Tongue (tissue), 2 donors: Measurements from ENCODE around the gene ZBTB2.

GRCh38 chr6:151391399-151392267 is at the start of gene ZBTB2:
Gene ZBTB2 (minus strand): TSS chr6:151391559.
- RAMPAGE, long total RNA: no peak

DNA sequence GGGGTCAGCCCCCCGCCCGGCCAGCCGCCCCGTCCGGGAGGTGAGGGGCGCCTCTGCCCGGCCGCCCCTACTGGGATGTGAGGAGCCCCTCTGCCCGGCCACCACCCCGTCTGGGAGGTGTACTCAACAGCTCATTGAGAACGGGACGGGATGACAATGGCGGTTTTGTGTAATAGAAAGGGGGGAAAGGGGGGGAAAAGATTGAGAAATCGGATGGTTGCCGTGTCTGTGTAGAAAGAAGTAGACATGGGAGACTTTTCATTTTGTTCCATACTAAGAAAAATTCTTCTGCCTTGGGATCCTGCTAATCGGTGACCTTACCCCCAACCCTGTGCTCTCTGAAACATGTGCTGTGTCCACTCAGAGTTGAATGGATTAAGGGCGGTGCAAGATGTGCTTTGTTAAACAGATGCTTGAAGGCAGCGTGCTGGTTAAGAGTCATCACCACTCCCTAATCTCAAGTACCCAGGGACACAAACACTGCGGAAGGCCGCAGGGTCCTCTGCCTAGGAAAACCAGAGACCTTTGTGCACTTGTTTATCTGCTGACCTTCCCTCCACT is 1.3 kb downstream of the RMND1 start:
- RAMPAGE, long total RNA: no peak

- RAMPAGE, long total RNA: no peak
These were observed 832 bp downstream of the ARMT1 start for GRCh38 chr6:151453148-151453447.

DNA sequence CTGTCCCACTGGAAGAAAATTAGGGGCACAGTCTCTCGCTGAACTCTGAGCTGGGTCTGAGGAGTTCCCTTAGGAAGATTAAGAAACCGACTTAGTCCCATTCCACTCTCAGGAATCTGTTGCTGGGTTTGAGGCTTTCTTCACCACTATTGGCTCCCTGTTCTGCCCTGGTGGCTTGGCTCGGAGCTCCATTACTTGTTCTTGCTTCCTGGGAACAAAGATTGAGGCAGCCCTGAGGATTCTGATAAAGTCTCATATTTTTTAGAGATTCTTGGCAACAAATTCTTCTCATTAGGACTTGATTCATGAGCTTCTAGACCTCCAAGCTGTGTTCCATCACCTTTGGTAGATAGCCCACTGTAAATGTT is 115.8 kb downstream of the CCDC170 start:
- RAMPAGE, long total RNA: no peak

DNA sequence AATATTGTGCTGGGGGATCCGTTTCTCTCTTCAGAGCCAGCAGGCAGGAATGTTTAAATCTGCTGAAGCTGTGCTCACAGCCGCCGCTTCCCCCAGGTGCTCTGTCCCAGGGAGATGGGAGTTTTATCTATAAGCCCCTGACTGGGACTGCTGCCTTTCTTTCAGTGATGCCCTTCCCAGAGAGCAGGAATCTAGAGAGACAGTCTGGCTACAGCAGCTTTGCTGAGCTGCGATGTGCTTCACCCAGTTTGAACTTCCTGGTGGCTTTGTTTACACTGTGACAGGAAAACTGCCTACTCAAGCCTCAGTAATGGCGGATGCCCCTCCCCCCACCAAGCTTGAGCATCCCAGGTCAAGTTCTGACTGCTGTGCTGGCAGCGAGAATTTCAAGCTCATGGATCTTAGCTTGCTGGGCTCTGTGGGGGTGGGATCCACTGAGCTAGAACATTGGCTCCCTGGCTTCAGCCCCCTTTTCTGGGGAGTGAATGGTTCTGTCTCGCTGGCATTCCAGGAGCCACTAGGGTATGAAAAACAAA is 91.1 kb upstream of the ESR1 start:
- RAMPAGE, long total RNA: no peak

DNA sequence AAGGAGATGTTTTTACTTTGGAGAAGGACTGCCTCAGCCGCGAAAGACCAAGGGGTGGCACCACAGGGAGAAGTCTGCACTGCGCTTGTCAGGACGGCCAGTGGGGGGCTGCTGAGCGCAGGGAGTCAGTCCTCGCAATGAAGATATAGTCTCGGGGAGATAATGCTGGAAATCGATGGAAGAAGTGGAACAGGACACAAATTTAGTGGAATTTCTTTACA is 43.2 kb upstream of the ESR1 start:
- RAMPAGE, long total RNA: no peak

DNA sequence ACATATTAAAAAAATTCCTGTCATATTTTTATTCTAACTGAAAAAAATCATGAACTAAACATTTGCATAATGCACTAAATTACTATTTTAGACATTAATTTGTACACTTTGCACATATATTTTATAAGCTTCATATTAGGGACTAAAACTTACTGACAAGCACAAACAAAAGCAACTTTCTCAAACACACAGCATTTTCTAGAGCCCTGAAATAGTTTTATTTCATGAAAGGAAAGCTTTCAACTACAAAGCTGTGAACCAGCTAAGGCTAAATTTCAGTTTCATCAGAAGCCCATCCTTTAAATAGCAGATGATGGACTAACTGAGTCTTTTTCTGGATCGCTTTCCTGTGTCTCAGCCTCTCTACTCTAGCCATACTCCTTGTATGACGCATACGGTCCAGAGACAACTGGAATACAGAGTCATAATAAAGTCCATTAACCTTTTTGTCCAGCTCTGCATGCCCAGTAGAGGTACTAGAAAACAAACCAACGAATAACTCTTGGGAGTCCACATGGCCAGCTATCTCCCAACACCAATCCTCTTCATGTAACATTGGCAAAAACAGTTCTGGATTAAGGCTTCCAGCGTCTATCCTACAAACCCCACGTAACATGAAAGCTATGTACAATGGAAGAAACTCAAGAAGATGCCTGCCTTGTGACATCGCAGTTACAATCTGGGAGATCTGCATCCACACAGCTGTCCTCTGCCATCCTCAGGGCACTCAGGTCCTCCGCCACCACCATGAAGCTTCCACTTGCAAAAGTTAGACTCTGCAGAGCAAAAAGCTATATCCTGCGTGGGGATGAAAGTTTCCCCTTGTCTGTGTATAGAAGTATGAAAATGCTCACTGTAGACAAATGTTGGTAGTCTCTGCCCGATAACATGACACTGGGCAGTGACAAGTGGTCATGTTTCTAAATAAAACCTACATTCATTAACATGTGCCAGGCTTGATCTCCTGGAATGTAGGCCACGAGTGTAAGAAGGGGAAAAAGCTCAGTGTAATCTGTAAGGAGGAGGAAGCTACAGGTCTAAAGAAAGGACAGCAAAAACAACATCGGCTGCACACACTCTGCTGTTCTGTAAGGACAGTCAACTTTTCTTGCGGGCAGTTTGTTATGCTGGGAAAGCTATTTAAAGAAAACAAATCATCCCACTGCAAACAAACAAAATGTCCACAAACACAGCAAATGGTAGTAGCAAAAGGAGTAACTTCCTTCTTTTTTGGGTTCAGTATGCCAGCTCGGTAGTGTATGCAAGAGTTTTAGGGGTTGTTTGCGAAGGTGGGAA is 360.4 kb downstream of the ESR1 start:
- RAMPAGE, long total RNA: no peak

DNA sequence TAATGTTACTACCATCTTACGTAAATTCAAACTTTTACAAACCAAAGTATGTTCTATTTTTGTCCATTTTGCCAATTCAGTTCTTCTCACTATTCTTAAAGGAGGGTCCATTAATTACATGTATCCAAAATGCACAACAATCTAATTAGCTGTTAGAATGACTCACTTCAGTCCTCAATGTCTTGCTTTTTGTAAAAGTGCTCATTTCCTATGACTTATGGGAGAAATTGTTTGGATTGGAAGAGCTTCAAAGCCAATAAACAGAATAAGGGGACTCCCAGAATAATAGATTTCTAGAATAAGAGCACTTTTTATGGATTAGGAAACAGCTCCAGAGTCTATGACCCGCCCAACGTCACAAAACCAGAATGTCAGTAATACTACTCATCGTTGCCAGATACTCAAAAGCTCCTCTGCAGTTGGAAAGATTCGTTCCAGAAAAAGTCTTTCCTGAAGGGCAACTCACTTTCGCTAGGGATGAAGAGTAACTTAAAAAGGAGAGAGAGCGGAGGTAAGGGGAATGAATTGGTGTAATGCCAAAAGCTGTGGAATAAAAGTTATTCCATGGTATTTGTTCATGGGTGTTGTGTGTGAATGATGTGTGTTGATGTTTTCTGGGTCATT is 64.8 kb downstream of the SYNE1 start:
- RAMPAGE, long total RNA: no peak

DNA sequence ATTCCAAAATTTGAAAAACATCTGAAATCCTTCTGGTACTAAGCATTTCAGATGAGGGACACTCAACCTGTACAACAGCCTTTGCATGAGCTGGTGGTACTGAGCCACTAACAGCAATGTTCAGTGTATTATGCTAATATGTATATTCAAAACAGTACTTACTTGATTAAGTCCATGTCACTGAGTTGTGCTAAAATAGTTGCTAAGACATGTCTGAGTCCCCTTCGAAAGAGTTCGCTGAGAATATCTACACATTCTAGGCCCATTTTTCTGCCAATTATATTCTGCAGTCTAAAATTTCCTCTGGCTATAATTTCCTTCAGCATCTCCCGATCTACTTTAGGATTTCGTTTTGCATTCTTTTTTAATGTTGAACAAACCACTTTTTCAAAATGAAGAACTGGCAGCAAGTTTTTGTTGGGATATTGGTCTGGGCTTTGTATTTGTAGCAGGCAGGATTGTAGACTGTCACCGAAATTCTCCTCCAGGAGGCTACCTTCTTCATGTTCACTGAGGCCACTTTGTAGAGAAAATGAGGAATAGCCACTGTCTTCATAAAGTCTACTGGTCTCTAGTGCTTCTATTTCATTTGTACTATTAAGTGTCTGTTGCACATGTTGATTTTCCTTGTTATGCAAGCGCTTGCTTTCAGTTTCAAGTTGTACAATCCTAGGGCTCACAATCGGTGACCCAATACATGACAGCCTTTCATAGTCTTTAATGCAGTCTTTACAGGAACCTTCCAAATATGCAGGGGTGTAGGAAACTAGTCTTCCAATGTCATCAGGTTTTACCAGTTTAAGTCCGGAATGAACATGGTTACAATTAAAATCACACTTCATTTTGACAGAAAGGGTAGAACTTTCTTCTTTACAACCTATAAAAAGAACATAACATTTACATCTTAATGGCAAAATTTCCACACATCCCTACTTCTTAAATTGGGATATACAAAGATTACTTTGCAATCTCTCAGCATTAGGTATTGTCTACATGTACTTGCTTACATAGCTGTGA is 7.8 kb downstream of the FBXO5 start:
- RAMPAGE, long total RNA: no peak

DNA sequence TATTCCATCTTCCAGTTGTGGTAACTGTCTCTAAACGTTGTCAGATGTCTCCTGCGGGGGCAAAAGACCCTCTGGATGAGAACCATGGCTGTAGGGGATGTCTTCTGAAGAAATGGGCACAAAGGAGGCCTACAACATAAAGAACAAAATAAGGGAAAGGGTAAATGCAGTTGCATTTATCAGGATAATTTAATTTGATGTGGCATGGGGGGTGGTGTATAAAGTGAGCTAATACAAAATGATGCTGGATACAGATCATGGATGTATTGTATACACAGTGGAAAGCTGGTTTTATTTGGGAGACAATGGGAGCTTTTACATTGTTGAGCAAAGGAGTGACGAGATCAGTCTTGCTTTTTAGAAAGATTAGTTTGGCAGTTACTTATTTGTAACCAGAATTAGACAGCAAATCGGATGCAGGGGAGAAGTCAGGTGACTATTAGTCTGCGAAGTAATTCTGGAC is 4.3 kb upstream of the FBXO5 start:
- RAMPAGE, long total RNA: no peak

- RAMPAGE, long total RNA: no peak
These were observed 683 bp downstream of the MTRF1L start for GRCh38 chr6:153001486-153002566.

DNA sequence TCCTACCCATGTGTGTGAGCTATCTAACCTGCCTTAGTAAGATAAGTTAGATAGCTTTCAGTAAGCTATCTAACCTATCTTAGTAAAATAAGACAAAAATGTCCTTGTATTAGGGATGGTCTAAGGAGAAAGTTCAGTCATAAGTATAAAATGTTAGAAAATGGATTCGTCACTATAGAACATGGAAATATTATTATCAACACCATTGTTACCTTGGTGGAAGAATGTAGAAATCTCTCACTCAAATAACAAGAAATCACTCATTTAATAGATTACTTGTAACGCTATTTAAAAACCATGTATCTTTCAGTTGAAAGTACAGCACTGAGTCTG is 185.0 kb upstream of the RGS17 start:
- RAMPAGE, long total RNA: no peak

DNA sequence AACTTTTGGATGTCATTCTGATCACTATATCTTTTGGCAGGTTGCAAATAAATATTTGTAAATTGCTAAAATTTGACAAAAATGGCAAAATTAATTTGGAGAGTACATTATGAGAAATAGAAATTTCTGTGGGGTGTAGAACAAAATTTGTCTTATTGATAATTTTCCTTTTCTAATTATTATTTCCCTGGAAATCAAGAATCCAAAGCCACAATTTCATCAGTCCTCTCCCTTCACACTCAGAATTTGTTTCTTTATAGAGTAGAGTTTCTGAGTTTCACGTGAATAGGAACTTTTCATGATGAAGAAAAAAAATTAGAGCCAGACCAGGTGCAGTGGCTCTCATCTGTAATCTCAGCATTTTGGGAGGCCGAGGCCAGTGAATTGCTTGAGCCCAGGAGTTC is 59.6 kb downstream of the OPRM1 start:
- RAMPAGE, long total RNA: no peak

- RAMPAGE, long total RNA: no peak
These were observed 32.3 kb downstream of the CNKSR3 start for GRCh38 chr6:154477697-154479152.

- RAMPAGE, long total RNA: no peak
These were observed 23.1 kb downstream of the CNKSR3 start for GRCh38 chr6:154487273-154487944.

DNA sequence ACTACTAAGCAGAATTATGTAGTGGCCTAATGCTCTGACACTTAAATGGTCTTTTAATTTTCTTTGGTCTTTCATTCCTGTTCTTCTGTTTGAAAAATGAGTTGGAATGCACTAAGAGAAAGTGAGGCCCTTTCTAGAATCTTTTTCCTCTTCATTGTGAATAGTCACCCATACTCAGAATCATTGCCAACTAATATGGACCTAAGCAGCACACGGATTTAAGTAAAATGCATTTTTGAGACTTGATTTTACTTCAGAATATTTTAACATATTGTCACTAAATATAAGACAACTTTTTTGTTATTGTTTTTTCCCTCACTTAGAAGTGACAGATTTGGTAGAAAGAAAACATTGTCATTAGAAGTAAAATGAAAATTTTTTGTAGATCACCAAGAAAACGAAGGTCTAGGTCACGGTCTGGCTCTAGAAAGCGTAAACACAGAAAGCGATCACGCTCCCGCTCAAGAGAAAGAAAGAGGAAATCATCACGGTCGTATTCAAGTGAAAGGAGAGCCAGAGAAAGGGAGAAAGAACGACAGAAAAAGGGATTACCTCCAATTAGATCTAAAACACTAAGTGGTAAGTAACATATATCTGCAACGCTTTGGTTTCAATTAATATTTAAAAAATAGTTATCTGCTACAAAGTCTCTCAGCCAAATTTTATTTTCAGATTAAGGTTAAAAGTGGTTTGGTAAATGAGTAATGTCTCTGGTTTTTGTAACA is 76.6 kb downstream of the SCAF8 start:
- RAMPAGE, long total RNA: no peak

DNA sequence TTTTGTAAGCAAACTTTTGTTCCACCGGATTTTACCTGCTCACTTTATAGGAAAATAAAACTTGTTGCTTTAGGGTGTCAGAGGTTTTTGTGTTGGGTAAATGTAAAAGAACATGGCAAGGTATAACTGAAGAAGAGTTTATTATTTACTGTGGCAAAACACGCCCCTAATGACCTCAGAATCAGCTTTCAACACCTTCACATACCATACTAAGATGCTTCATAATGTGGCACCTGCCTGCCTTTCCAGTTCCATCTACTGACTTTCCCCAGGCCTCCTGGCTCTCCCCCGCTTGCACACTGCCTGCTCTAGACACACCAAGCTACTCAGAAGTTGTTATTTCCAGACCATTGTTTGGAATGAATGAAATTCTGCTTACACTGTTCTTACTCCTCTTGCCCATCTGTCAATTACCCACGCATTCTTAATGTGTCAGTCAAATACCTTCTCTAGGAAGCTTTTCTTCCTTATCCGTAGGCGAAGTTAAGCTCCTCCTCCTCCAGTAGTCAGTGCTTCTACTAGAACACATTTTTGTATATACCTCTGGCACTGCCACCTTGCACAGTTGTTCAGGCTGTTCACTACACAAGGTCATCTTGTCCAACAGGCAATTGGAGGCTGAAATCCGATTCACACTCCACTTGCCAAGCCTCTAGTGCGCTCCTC is 1.8 kb downstream of the TIAM2 start:
- RAMPAGE, long total RNA: no peak

DNA sequence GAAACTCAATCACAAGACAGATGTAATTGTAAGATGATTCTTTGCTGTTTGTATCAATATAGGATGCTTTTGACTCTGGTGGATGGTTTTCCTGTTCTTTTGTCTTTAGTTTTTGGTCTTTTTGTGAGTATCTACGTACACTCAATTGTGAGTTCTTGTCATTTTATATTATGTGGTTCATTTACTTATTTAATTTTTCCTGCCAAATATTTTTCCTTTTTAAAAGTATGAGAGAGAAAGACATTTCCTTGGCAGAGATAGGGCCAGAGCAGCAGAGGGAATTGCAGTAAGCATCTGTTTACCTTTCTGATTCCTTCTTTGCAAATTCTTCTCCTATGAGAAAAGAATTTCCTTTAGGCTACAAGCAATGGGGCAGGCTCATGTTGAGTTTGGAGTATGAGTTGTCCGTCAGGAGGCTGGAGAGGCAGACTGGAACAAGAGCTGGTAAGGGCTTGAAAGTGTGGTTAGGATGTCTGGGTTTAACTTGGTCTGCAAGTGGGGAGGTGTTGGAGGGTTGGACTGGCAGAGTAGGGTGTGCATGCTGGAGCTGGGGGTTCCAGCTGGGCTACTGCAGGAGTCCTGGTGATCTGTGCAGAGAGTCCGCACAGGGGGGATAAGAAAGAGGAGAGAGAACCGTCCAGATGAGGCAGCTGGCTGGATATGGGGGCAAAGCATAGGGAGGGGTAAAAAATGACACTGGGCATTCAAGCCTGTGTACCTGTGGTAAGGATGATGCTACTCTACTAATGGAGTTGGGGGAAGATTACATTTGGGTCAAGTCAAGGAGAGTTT is 19.6 kb downstream of the TIAM2 start:
- RAMPAGE, long total RNA: no peak

DNA sequence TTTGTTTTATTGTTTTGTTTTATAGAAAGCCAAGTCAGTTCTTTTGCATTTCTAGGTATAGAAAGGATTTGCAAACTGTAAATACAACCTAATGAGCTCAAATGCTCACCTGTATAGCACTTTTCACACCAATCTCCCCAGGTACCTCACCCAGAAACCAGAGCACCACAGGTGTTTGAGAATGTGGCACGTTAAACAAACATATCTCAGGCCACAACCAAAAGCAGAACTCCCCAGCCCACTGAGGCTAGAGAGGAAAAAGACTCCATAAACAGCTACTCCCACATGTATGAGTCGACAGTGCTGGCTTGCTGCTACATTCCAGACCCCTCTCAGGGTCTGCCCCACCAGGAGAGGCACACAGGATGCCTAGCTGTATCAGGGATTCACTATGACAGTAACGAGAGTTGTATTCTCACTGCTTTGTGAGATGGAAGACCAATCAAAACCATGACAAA is 242.6 kb upstream of the ARID1B start:
- RAMPAGE, long total RNA: no peak

GRCh38 chr6:156599793-156600851 is 177.1 kb upstream of the ARID1B start:
- RAMPAGE, long total RNA: no peak